ENCODE data around the genes TMC7, TMC5 and GDE1.

DNA sequence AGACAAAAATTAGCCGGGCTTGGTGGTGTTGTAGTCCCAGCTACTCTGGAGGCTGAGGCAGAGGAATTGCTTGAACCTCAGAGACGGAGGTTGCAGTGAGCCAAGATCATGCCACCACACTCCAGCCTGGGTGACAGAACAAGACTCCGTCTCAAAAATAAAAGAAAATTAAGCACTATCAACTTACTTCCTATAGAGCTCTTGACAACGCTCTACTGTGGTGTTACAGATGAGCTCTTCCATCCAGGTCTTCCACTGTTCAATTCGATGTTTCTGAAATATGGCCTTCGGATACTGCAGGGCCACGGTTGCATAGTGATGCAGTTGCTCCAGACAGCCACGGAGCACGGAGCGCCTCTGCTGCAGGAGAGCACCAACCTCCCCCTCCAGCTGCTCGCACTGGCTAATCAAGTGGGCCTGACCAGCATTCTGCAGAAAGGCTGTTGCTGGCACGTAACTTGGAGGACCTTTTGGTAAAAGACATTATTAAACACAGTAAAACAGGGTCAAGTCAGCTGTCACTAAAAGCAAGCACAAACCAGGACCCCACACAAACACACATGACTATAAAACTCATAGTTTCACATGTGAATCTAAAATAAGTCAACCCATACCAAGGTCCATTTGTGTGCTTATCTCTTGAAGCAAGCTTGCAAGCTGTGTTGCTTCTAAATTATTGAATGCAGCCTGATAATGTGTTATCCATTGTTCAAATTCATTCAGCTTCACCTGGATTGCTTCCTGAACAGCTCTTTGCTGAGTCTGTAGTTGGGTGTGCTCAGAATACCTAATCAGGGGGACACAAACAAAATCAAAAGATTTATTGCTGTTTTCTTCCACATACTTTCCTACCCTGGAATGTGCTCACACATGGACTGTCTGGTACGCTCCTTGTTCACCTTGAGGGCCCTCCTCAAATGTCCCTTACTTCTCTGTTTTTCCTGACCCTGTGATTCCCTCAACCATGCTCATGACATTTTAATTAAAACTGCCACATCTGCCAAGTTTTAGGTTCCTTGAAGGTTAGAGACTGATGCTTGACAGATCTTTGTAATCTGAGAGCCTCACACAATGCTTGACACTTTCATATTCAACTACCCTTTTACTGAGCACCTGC lies 34.8 kb upstream of the ARL6IP1 start:
- PRO-cap, result no peak

GRCh38 chr16:18863493-18864276 lies 62.3 kb upstream of the ARL6IP1 start:
- PRO-cap, result no peak

DNA sequence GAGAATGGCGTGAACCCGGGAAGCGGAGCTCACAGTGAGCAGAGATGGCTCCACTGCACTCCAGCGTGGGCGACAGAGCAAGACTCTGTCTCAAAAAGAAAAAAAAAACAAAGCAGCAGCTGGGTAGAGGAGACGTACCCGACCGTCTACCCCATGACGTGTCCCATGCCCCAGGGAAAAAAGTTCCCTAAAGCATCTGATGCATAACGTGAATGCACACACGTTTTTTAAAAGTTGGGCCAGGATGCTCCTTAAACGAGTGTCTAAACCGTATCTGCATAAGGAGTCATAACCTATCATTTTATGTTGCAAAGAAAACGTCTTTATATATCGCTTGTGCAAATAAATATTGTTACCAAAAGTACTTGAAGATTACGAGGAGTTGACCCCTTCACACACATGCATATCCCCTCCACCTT lies 1.5 kb upstream of the SMG1 start:
- PRO-cap, result no peak

DNA sequence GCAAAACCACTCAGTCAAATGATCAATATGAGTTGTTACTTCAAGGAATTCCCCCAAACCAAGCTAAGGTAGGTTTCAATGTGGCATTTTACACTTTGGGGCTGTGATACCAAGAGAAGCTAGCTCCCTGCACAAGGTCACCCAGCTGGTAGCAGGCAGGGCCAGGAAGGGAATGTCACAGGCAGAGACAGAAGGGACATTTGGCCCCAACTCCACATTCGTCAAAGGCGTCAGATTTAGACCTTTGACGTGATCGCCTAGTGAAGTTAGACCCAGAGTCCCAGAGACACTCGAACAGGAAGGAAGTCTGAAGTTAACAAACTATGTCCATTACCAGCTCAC lies 5.5 kb upstream of the SMG1 start:
- PRO-cap, result no peak

DNA sequence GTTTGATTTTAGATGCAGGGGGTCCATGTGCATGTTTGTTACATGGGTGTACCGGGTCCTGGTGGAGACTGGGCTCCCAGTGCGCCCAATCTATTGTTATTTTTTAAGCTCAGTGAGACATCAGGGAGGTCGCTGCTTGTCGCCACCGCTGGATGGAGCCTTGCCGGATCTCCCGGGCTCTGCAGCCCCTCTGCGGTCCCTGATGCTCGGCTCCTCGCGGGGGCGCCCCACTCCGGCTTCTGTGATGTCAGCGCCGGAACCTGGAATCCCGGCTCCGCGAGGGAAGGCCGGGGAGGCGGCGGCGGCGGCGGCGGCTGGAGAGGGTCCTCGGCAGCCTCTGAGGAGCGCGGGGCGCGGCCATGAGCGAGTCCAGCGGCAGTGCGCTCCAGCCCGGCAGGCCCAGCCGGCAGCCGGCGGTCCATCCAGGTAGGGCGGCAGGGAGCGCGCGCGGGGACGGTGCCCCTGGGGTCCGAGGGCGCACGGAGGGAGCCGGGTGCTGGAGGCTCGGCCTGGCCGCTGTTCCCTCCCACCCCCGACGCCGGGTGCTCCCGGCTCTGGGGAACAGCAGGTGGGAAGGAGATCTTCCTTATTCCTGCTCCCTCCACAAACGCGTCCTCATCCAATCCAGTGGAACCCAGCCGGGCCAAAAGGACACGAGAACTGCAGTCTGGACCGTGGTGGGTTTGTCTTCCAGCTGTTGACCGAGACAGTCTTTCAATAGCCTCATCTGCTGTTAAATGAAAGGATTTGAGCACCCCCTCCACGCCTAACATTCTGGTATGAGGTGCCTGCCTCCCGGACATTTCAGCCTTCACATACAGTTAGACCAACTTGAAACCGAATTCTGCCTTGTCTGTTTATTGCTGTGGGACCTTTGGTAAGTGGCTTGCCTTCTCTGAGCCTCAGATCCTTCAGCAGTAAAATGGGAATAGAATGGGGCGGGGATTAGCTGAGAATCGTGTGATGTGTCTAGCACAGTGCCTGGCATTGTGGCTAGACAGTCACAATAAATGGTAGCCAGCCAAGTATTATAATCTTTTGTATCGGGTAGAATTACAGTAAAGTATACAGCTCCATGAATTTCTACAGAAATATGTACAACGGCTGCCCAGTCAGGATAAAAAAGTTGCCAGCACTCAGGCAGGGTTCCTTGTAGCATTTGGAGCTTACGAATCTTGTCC lies at the start of gene TMC7:
TMC7 (plus strand) TSS at position 230 of the 1,181 bp plus-strand sequence.
- PRO-cap, result bidirectional peak, plus-strand start at position 230 of the sequence, minus-strand start at position 192 of the sequence; bidirectional peak, plus-strand start at position 618 of the sequence, minus-strand start at position 556 of the sequence

GRCh38 chr16:19118472-19119295 lies 4.9 kb downstream of the ITPRIPL2 start:
- PRO-cap, result no peak

GRCh38 chr16:19284088-19284685 lies 1.3 kb upstream of the CLEC19A start:
- PRO-cap, result no peak

- PRO-cap, result no peak
These were observed at the start of gene TMC5 for GRCh38 chr16:19417316-19418429. Gene TMC5, plus strand, starts transcription at chr16:19417883.

GRCh38 chr16:19521301-19522345 lies at the start of gene GDE1:
Gene GDE1, minus strand, starts transcription at chr16:19522098.
- PRO-cap, result bidirectional peak, plus-strand start at chr16:19521653, minus-strand start at chr16:19521359; bidirectional peak, plus-strand start at chr16:19521838, minus-strand start at chr16:19522098

DNA sequence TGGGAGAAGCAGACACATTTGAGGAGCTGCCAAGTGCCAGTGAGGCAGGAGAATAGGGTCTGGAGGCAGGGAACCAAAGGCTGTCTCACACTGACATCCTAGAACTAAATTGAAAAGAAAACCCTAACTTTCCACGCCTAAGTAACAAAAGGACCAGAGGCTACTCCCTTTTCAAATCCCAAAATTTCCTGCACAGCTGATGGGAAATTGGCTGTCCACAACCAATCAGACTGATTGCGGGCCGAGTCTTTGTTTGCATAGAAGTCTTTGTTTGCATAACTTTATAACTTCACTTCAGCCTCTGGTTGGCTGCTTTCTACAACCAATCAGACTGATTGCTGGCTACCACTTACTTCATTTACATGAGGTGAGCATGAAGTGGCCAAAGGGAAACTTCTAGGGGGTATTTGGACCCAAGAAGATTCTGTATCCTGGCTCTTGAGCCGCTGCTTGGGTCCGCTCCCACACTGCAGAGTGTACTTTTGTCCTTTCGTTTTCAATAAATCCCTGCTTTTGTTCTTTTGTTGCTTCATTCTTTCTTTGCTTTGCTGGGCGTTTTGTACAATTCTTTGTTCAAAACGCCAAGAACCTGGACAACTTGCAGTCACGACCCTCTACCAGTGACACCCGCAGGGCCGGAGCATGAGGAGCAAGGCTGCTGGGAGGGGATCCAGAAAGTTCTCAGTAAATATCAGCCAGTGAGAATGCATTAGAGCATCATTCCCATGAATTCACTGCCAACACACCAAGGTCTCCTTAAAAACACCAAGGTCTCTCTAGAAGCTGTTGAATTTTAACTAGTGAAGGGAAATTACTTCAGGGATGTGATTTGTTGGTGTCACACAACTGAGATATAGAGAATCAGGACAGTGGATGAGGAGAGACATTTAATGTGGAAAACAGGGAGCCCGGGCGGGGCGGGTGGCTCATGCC lies 67.6 kb downstream of the IQCK start:
- PRO-cap, result no peak

GRCh38 chr16:19831693-19832051 lies 53.0 kb downstream of the GPRC5B start:
- PRO-cap, result no peak

DNA sequence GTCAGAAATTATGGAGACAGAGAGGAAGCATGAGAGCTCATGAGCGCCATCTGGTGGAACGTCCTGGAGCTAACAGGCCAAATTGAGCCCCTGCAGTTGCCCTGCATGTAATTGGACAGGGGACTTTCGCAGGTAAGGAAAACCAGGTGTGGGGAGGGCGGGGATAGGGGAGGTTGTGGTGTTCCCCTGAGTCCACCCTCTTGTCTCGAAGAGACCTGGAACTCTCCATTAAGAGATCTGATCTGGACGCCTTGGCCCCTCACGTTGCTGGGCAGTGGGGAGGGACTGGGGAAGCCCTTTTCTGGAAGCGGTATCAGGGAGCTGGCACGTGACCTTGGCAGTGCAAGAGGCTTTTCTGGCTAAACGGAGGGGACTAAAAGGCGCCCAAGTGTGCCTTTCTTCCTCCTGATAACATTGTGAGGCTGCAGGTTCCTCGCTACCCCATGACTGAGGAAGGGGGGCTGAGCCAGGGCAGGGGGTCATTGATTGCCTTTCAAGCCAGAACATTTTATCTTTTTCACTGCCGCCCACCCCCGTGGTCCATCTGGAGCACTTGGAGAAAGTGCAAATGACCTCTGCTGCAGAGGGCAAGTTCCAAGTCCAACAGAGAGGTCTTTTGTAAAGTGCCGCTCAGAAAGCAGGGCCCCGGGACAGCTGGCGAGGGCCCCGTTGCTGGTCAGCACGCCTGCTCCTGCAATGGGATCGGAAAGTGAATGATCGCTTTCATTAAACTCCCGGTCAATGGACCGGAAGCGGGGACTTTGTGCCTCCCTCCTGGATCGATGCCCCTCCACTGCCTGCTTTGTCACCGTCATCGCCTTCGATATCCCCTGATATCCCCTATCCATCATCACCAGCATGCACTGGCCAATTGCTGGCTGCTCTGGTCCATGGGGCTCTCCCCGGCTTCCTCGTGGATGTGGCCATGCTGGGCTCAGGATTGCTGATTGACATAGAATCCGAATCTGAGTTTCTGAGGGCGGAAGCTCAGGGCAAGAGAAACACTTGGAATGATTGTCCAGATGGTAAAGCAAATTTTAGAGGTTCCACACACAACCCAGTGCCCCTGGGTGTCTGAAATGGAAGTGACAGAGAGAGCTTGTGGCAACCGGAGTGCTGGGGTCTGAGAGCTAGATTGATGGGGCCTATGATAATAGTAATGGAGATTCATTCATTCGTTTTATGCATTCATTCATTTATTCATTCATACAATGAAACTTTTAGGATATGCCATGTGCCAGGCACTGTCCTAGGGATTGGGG lies 18.2 kb downstream of the PDILT start:
- PRO-cap, result unidirectional peak, plus-strand start at position 208 of the sequence

- PRO-cap, result no peak
These were observed 828 bp downstream of the ACSM5 start for GRCh38 chr16:20410172-20410551.

DNA sequence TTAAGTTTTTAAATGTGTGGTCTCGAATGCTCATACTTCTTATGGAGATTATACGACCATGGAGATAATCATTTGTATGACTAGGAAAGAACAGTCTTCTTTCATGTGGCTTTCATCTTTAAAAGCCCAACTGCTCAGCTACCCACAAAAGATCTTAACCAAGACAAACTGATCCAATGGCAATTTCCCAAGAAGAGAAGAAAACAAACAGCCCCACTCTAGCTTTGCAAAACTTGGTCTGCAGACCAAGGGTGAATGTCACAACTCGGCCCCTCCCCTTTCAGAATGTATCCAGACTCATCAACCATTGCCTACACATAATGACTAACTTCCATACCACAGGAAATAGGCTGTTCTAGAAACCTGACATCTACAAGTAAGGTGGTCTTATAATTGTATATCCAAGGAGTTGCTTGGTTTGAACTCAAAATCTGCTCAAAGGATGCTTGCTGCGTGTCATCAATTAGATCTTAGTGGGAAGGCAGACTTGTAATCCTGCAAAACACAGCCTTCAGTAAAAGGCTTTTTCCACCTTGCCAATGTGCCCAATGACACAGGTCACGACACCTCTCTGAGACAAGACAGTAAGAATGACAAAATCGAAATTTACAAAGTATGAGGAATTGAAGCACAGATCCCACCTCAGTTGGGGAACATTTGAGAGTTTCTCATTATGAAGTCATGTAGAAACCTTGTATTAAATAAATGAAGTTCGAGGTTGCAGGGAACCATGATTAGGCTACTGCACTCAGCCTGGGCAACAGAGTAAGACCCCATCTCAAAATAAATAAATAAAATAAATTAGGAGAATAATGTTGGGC lies 15.8 kb downstream of the DCUN1D3 start:
- PRO-cap, result no peak

- PRO-cap, result no peak
These were observed 1.8 kb downstream of the ANKS4B start for GRCh38 chr16:21235162-21235747.

GRCh38 chr16:21484224-21484556 lies 115.2 kb upstream of the METTL9 start:
- PRO-cap, result no peak

- PRO-cap, result no peak
These were observed 42.7 kb upstream of the METTL9 start for GRCh38 chr16:21556522-21557267.

- PRO-cap, result bidirectional peak, plus-strand start at chr16:21599118, minus-strand start at chr16:21599090
These were observed 472 bp upstream of the METTL9 start for GRCh38 chr16:21598935-21599274.

DNA sequence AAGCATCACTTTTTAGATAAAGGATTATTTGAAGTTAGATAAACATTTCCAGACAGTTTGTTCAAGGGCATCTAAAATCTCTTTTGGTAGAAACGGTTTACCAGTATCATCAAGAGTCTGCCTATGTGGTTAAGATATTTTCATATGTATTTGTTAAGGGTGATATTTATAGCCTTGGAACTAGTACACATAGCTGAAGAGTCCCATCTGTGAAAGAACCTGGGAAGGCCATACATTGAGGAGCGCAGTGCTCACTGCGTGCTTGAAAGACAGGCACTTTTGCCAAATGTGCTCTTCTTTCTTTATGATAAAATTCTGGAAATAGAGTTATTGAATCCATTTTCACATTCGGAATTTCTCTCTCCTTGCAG lies 7.8 kb downstream of the IGSF6 start:
- PRO-cap, result no peak

- PRO-cap, result no peak
These were observed 49.2 kb downstream of the NPIPB4 start for GRCh38 chr16:21808290-21808760.

Measured in H9 (cell line).